B cell (primary cell): Measurements from ENCODE around the gene NOXRED1.

- PRO-cap, result no peak
- CAGE, long polyA plus RNA, result no peak
Observed at GRCh38 chr14:76163527-76163914, 11.8 kb downstream of the GPATCH2L start.

GRCh38 chr14:76257903-76258540 lies 106.3 kb downstream of the GPATCH2L start:
- PRO-cap, result no peak
- CAGE, long polyA plus RNA, result no peak

DNA sequence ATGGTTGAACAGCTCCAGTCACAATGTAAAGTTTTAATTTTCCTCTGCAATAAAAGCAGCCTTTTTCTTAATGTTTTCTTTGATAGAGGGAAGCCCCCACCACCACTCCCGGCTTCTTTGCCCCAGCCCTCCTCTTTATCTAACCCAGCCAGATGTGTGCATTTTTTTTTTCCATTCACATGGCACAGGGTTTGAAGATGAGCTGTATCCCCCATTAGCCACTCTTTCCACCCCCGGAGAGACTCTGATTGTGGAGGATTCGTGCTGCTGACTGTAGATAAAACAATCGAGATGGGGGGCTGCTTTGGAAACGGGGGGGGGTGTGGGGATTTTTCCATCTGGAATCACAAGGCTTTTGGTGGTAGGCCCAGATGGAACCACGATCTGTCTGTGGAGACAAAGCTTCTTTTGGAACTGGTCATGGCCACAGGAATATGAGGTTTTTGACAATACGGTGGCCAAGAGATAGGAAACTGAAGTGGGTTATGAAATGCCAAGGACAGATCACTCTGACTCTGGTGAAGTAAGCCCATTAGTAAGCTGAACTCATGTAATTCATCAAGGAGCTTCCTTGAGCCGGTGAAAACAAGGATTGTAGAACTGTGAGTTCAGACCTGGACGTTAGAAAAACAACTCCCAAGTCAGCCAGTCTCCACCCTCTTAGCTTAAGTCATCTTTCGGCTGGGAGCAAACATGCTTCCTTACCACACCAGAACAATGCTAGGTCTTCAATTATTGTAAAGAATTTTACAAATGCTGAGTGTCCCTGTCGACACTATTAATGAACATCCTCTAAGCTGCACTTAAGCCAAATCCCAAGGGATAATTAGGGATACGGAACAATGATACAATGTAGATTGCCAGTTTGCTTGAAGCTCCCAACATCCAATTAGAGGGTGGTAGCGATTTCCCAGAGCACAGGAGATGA lies 45.9 kb upstream of the VASH1 start:
- PRO-cap, result no peak
- CAGE, long polyA plus RNA, result no peak

DNA sequence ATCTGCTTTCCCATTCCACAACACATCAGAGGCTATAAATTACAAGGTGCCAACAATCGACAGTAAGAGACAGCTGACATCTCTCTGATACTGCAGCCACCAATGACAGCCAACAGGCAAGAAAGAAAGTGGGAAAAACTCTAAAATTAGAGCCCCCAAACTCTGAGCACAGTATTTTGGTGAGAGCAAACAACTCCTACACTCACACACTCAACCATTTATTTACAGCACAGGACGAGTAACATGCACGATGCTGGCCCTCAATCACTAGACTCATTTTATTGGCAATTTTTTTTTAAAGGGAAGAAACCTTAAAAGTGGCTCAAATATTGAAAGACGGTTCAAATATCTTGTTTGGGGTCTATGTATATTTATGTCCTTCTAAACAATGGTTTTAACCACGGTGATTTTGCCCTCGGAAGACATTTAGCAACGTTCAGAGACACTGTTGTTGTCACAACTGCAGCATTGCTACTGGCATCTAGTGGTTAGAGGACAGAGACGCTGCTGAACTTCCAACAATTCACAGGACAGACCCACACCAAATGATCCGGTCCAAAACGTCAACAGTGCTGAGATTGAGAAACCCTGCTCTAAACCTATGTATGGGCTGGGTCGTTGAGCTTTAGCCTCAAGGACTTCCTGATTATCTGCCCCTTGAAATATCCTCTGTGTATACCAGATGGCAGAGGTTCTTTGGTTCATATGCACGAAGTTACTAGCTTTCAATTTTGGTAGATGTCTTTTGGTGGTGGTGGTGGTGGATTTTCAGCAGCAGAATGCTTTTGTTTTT lies 1.8 kb downstream of the ANGEL1 start:
- PRO-cap, result no peak
- CAGE, long polyA plus RNA, result no peak

GRCh38 chr14:76899003-76899474 lies 72.8 kb downstream of the LRRC74A start:
- PRO-cap, result no peak
- CAGE, long polyA plus RNA, result no peak

- PRO-cap, result no peak
- CAGE, long polyA plus RNA, result no peak
Observed at GRCh38 chr14:76948614-76949058, 79.9 kb downstream of the IRF2BPL start.

DNA sequence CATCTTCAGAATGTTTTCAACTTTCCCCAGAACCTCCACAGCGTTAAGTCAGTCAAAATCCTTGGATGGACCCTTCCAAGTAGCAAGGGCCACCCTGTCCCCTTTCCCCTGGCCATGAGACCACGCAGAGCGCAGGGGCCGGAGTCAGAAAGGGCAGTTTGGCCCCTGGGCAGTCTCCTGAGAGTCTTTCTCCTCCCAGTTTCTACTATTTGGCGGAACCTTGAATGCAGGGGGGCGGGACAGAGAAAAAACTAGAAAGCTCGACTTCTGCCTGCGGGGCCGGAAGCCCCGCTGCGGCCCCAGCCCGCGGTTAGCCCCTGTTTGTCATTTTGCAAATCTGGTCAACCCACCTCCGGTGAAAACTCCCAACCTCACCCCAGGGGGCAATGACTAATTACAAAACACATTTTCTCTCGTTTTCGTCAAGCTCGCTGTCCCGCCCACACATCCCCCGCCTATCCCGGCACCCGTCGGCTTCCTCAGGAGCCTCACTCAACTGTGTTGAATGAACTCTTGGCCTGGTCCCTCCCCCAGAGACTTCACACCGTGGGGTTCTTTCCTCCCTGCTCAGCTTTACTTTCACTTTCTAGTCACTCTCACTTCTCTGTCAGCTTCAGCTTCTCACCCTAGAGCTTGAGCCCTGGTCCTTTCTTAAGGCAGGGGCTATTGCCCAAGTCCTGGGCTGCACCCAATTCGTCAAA lies 66.8 kb downstream of the IRF2BPL start:
- PRO-cap, result no peak
- CAGE, long polyA plus RNA, result no peak

GRCh38 chr14:77043133-77044198 lies 15.0 kb upstream of the IRF2BPL start:
- PRO-cap, result unidirectional peak, plus-strand start at chr14:77043871
- CAGE, long polyA plus RNA, result no peak

GRCh38 chr14:77116191-77116930 lies 18.3 kb downstream of the CIPC start:
- PRO-cap, result no peak
- CAGE, long polyA plus RNA, result no peak

DNA sequence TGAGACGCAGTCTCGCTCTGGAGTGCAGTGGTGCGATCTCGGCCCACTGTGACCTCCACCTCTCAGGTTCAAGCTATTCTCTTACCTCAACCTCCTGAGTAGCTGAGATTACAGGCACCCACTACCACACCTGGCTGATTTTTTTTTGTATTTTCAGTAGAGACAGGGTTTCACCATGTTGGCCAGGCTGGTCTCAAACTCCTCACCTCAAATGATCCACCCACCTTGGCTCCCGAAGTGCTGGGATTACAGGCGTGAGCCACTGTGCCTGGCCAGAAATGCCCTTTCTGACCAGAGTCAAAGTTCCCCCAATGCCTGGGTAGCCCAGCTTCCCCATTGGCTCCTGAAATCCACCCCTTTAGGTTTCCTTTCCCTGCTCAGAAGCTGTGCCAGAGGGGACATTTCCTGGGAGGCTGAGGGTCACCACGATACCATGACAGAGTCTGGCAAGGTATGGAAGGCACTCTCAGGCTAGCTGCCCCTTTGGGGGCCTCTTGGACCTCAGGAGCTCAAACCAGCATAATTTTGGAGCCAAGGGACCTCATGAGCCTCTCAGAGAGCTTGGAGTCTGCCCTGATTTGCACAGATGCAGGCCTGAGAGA lies 3.4 kb downstream of the GSTZ1 start:
- PRO-cap, result no peak
- CAGE, long polyA plus RNA, result no peak

DNA sequence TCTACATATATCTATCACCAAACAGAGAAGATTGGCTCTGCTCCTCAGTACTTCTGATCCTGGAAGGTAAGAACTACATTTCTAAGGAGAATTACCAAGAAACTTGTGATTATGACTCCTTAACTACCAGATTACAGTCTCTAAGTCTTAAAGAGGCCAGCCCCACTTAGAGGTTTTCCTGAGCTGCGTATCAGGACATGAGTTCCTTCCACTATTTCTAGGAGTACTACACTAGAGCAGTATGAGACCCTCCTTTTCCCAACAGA lies at the start of gene NOXRED1:
Gene NOXRED1 (minus strand): TSS at position 71 of the 266 bp plus-strand sequence.
- PRO-cap, result no peak
- CAGE, long polyA plus RNA, result no peak

- PRO-cap, result no peak
- CAGE, long polyA plus RNA, result no peak
Observed at GRCh38 chr14:77458980-77459453, 1.1 kb downstream of the AHSA1 start.

- PRO-cap, result no peak
- CAGE, long polyA plus RNA, result no peak
Observed at GRCh38 chr14:77542190-77543287, 43.9 kb upstream of the ISM2 start.

DNA sequence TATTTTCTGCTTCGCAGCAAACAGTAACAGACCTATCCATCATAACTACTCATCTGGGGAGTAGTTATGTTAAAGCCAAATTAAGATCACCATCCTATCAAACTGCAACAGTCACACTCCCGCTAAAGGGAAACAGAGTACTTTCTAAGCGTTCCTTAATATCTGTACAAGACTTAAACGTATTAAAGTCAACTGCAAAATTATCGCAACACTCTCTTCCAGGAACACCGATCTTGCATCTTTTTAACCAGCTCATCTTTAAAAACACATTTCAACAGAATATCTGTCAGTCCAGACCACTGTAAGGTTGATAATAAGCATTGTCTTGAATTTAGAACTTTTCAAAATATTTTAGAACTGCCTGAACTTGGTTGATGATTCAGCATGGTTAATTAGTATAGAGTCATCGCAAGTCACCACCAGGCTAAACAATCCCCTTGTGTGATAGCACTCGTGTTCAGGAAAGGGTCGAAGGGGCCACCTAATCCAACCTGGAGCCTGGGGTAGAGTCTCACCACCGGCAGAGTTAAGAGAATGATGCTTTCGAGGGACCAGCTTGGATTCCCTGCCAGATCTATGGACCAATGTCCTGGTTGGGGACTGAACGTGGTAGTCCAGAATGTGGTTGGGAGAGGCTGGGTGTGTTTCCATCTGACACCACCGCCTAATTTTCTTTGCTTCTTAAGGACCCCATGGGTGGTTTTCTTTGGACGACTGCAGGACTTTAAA lies 944 bp downstream of the SPTLC2 start:
- PRO-cap, result no peak
- CAGE, long polyA plus RNA, result no peak

- PRO-cap, result no peak
- CAGE, long polyA plus RNA, result no peak
Observed at GRCh38 chr14:77717938-77718670, 10.2 kb downstream of the SLIRP start.

DNA sequence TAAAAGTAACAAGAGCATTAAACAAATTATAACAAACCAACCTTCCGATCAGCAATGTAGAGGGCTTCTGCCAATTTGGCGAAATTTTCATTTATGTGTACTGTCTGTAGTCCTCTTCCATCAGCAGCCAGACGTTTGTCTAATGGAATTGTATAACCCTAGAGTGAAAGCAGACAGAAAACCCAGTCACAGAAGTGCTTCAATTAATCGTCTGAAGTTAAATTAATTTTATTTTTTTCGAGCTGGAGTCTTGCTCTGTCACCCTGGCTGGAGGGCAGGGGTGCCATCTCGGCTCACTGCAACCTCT lies 24.5 kb downstream of the SLIRP start:
- PRO-cap, result no peak
- CAGE, long polyA plus RNA, result no peak

DNA sequence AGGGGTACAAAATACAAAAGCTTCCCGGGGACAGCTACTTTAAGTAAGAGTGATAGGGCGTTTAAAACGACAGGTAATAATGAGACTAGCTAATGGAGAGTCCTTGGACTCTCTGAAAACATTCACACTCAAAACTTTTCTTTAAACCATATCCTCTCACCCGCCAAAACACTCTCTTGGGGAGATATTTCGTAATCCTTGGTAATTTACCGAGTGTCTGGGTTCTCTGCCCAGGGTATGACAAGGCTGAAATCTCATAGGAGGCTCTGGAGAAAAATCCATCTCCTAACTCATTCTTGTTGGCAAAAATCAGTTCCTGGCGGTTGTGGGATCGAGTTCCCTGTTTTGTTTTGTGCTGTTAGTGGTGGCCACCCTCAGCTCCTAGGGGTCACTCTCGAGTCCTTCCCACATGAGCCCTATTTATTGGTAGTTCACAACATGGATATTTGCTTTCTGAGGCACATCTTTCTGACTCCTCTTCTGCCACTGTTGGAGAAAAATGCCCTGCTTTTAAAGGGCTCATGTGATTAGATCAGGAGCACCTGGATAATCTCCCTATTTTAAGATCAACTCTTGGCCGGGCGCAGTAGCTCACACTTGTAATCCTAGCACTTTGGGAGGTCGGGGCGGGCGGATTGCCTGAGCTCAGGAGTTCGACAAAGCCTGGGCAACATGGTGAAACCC lies 643 bp upstream of the SNW1 start:
- PRO-cap, result no peak
- CAGE, long polyA plus RNA, result no peak

DNA sequence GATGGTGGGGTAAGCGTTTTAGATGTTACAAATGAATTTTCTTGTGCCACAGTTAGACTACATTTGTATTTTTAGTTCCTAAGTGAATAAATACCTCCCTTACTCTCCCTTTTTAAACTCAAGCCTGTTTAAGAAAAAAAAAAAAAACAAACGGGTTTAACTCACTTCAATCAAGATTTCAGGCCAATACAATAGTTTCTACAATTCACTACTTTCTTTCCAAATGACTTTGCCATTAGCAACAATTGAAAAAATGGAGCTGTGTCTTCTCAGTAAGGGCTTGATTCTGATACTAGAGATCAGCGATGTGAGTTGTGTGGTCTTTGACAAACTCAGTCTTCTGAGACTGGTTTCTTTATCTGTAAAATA lies 312.6 kb downstream of the CEP128 start:
- PRO-cap, result no peak
- CAGE, long polyA plus RNA, result no peak

GRCh38 chr14:81208344-81208875 lies 12.3 kb downstream of the GTF2A1 start:
- PRO-cap, result no peak
- CAGE, long polyA plus RNA, result no peak

- PRO-cap, result bidirectional peak, plus-strand start at chr14:81221039, minus-strand start at chr14:81220873; bidirectional peak, plus-strand start at chr14:81221101, minus-strand start at chr14:81221103
- CAGE, long polyA plus RNA, result no peak
Observed at GRCh38 chr14:81221012-81221632, 363 bp upstream of the GTF2A1 start.